ENCODE results near the genes RNF141 and ZBED5.

GRCh38 chr11:9775314-9775896, 111.5 kb downstream of the SWAP70 start:
- PRO-cap: no peak

- PRO-cap: no peak
These were observed 195.0 kb downstream of the SWAP70 start for GRCh38 chr11:9858896-9859343.

DNA sequence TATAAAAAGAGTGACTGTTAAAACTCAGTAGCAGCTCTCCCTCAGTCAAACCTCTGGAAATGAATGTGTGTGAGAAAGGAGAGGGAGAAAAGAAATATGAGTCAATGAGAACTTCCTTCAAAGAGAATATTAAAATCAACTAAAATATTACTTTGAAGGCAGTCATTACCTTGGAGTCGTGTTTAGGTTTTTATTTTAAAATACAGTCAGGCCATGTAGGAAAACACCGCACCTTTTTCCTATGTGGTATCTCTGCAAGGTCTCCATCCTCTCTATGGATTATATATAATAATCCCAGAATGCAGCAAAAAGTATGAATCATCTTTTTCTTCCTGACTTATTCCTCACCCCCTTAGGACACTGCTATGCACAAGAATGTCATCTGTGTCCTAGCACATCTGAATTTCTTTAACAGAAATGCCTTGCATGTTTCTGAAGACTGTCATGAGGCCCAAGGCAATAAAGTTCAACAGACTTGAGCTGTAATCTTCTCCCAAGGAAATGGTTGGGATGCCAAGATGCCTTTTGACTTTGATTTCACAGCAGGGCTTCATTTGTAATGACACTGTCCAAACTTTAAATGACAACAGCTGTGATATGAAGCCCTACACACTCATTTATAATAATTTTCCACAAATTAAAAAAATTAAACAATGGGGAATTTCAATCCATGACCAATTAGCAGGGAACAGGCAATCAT, 242.0 kb downstream of the SWAP70 start:
- PRO-cap: no peak

DNA sequence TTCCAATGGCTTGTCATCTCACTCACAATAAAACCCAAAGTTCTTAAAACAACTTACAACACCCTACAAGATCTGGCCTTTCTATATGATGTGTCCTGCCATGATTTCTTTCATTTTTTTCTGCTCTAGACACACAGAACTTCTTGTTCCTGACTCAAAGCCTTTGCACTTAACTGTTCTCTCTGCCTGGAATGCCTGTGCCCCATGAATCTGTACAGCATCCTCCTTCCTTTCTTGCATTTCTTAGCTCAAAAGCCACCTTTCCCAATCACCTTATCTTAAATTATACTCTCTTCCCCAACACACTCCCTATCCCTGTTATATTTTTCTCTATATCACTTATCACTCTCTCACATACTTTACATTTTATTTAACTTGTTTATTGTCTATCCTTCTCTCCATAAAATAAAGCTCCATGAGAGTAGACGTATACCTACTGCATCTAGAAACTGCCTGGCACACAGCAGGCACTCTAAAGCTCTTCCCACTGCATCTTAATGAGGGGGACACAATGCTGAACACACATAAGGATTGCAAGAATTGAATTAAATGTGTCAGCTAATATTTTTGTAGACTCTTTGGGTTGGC, 305.6 kb downstream of the SWAP70 start:
- PRO-cap: no peak

DNA sequence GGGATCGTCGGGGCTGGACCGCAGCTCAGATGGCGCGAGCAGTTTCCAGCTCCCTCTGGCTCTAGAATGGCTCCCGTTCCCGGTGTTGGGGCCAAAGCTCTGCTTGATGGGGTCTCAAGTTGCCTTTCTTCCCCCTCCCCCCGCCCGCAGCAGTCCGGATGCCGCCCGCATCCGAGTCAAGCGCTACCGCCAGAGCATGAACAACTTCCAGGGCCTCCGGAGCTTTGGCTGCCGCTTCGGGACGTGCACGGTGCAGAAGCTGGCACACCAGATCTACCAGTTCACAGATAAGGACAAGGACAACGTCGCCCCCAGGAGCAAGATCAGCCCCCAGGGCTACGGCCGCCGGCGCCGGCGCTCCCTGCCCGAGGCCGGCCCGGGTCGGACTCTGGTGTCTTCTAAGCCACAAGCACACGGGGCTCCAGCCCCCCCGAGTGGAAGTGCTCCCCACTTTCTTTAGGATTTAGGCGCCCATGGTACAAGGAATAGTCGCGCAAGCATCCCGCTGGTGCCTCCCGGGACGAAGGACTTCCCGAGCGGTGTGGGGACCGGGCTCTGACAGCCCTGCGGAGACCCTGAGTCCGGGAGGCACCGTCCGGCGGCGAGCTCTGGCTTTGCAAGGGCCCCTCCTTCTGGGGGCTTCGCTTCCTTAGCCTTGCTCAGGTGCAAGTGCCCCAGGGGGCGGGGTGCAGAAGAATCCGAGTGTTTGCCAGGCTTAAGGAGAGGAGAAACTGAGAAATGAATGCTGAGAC, 1.5 kb downstream of the ADM start:
- PRO-cap: no peak

DNA sequence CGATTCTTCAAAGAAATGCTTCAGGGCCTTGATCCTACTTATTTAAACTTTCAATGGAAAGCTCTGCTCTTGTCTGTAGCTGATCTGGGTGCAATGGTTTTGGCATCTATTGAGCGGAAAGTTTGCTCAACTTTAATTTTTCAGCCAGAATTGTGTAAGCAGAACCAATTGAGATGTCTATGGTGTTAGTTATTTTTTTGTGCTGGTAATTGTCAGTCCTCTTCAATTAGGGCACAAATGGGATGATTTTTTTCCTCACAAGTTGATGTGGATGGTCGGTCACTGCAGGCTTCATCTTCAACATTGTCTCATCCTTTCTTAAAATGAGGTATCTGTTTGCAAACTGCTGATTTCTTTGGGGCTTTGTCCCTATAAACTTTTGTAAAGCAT, 67.5 kb downstream of the ADM start:
- PRO-cap: no peak

GRCh38 chr11:10388453-10388963, 66.6 kb upstream of the AMPD3 start:
- PRO-cap: no peak

DNA sequence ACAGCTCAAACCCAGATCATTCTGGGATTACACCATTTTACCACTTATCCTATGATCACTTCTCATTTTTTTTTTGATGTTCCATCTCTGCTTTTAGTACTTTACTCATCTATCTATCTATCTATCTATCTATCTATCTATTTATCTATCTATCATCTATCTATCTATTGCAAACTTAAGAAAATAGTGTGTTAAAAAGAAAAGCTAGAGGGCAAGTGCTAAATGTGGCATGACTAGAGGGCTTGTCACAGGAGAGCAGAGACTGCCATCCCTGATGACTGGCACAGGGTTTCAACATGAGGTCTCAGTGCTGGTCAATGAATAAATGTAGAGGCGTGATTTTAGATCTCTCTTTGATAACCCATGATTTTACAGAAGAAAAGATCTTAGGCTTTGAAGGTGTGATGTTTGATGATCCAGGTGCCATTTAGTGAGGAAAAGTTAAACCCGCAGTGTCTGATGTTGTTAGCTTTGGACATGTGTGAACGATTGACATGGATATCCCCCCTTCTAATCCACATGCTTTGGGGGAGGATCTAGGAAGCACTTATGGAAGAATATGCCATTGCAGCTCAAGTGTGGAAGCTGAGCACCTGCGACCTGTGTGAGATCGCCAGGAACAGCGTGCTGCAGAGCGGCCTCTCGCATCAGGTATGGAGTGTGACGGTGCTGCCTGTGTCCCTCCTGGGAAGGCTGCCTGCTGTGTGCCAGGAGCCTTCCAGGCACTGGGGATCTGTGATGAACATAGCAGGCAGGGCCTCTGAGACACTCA, 36.8 kb downstream of the RNF141 start:
- PRO-cap: no peak

- PRO-cap: unidirectional peak, plus-strand start at chr11:10540594; unidirectional peak, minus-strand start at chr11:10540941; bidirectional peak, plus-strand start at chr11:10541345, minus-strand start at chr11:10541147
These were observed at the start of gene RNF141 for GRCh38 chr11:10540454-10541752. RNF141 (minus strand) TSS chr11:10541187.

DNA sequence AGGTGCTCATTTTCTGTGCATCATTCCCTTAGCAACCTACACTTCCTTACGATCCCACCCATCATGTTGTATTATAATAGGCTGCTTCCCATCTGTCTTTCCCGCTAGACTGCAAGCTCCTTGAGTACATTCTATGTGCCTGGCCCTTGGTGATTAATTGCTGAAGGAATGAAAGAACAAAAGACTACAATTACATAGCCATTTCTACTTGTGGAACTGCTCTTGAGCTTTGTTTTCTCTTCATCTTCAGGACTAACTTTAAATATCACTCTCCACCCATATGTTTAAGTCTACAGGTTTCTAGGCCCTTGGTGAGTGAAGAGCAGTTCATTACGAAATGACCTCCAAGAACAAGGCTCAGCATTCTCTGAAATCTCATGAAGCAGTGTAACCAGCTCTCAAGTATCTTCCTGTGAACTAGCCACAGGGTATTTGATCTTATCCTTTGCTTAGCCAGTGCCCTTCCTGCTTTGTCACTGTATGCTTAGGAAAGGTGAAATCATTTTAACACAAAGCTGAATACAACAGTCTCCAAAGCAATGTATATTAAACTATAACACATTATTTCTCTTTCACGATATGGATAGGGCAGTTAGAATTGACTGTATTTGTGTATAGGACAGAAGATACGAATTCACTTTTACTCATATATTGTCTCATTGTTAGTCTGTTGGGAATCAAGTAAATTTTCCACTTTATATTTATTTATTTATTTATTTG, 20.4 kb upstream of the LYVE1 start:
- PRO-cap: no peak

- PRO-cap: no peak
These were observed 54.9 kb upstream of the LYVE1 start for GRCh38 chr11:10623115-10624014.

- PRO-cap: no peak
These were observed 55.7 kb upstream of the LYVE1 start for GRCh38 chr11:10624015-10624783.

- PRO-cap: no peak
These were observed 19.3 kb downstream of the CTR9 start for GRCh38 chr11:10770283-10770779.

- PRO-cap: no peak
These were observed 9.6 kb downstream of the EIF4G2 start for GRCh38 chr11:10798852-10799873.

DNA sequence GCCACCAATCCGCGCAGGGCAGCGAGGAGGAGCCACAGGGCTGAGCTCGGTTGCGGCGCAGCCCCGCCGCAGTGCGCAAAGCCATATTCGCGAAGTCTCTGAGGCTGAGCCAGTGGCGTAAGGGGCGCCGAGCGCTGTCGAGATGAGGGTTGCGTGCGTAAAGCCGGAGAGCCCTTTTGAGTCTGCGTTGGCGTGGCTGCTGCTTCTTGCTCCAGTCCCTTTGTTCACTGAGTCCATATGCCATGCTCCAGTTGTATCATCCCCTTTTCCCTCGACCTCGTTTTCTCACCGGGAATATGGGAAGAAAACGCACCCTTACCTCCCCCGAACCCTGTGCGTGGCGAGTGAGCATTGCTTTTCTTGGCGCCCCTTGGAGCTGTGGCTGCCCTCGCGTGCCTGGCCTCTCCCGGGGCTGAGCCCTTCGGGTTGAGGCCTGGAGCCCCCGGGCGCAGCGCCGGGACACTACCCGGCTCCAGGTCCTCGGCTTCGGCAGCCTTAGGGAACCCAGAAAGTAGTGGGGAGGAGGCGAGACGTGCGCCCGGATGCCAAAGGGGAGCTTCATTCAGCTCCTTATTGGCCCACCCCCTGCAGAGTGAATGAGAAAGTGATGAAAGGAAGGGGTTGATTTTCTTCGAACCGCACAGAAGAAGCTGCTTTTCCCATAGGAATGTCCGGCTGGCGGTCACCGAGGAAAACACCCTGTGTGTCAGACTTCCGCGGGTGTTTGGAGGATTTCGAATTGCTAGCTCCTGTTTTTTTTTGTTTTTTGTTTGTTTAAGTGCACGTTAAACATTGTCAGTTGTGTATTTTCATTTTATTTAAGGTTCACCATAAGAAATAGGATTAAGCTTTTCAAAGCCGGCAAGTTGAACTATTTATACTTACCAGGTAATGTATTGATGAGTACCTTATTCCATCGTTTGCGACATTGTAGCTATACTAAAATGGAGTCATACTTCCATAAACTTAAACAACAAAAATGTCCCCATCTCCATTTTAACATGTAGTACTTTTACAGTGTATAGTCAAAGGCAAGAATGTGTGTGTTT, 632 bp upstream of the EIF4G2 start:
- PRO-cap: bidirectional peak, plus-strand start at position 112 of the sequence, minus-strand start outside the sequence; bidirectional peak, plus-strand start at position 670 of the sequence, minus-strand start at position 516 of the sequence

GRCh38 chr11:10857661-10858166, at the start of gene ZBED5:
ZBED5 (minus strand) TSS chr11:10858053.
- PRO-cap: bidirectional peak, plus-strand start at chr11:10857799, minus-strand start at chr11:10857794; bidirectional peak, plus-strand start at chr11:10858225, minus-strand start at chr11:10858065

DNA sequence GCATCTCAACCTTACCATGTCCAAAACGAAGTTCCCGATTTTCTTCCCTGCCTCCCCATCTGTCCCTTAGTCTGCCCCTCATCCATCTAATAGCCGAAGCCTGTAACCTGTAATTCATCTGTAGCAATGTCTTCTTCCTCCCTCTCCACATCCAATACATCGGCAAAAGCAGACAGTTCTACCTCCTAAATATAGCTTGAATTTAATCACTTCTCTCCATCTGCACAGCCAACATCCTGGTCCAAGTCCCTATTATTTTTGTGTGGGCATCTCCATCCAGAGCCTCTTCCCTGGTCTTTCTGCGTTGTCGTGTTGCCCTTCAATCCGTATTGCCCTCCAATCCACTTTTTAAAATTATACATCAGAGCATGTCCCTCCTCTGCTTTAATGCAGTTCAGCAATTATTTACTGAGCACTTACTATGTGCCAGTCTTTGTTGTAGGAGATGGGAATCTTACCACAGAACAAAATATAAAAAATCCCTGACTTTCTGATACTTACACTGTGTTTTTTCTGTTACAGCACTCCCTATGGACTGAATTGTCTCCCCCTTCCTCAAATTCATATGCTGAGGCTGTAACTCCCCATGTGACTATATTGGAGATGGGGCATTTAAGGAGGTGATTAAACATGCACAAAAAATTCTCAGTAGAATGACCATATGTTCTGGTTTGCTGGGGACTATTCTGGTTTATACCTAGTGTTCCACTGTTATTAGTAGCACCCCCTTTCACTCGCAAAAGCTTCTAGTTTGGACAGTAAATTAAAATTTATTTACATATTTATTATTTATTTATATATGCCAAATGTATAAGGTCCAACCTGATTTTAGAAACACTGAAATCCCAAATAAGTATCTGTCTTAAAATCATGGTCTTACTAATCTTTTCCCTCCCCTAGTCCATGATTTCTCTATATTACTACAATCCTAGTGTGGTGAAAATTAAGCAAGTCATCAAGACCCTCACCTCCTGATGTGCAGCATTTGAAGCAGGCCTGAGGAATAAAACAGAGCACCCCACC, 2.0 kb upstream of the CSNK2A3 start:
- PRO-cap: no peak

DNA sequence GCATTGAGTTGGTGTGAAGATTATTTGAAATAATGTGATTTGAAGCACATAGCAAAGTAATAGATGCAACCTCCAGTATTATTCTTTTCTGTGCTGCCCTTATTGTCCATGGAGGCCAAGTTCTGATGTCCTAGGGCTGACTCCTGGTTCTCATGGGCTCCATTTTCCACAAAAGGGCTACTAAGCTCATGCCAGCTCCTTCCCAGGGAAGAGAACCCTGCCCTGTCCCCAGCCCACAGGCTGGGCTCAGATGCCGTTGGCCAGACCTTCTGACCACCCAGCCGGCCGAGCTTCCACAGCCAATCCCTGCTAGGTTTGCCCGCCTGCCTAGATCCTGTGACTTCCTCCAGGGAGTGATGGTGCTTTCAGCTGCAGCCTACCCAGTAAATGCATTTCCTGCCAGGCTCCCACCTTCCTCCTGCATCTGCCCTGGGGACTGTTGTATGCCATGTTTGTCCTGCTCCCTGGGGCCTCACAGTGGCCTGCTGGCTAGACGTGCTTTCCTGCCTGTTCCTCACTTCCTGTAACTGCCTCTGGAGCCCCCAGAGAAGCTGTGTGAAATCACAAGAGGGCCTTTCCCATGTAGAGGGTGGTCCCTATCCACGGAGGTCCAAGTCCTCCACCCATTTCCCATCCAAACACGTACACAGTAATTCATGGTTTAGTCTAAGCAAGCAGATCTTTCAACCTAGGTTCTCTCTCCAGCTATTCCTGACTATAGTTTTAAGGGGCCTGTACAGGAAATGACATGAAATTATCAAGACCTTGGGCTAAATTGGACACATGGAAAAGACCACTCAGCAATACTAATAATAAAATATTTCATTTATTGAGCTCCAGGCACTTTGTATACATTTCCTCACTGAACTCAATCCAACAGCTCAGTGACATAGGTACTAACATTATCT, 86.2 kb downstream of the GALNT18 start:
- PRO-cap: no peak

- PRO-cap: no peak
These were observed 28.5 kb upstream of the USP47 start for GRCh38 chr11:11813221-11813802.

GRCh38 chr11:12158786-12159461, 48.5 kb downstream of the MICAL2 start:
- PRO-cap: no peak